Metastatic Liver Carcinoma in the Adrenal Gland (tissue), 2 donors: ENCODE measurements around a stretch of chr17.

DNA sequence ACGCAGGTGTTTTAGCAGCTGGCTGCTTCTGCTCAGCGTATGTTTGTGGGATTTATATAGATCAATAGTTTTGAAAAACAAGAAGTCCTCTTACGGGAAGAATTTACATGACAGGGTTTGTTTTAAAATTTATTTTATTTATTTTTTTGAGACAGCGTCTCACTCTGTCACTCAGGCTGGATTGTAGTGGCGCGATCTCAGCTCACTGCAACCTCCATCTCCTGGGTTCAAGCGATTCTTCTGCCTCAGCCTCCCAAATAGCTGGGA lies 3.6 kb downstream of the SEC14L1 start:
- PRO-cap, 2 experiments: no peak in any of the 2 experiments

GRCh38 chr17:77148523-77149318 lies 8.0 kb downstream of the SEC14L1 start:
- PRO-cap, 2 experiments: peak in 1 of 2 experiments; most common minus-strand start chr17:77148672 (in 1)

DNA sequence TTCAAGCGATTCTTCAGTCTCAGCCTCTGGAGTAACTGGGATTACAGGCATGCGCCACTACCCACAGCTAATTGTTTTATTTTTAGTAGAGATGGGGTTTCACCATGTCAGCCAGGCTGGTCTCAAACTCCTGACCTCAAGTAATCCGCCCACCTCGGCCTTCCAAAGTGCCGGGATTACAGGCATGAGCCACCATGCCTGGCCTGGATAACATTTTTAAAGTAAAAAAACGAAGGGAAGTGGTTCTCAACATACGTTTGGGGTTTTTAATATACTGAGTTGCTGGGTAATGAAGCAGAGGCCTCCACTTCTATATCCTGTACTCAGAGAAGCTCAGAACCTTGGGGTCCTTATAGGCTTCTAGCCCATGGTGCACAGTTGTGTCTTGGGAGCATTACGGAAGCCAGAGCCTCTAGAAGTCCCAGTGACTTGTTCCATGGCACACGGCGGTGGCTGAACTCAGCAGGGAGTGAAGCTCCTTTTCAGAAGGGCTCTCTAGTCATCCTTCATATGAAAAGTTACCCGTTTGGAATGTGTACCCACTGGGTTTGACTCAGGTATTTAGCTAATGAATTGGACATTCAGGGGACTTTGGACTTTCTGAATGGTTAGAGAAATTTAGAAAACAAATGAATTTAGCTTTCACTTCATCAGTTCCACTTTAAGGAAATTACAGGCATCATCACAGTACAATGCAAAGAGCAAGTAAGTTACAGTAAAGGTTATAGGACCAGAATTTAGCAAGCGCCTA lies 67.0 kb downstream of the SEC14L1 start:
- PRO-cap, 2 experiments: no peak in any of the 2 experiments

GRCh38 chr17:77210101-77210797 lies 69.5 kb downstream of the SEC14L1 start:
- PRO-cap, 2 experiments: no peak in any of the 2 experiments

GRCh38 chr17:77280837-77281382 lies 389 bp upstream of the SEPTIN9 start:
- PRO-cap, 2 experiments: peak in 2 of 2 experiments; most common minus-strand start chr17:77281166 (in 1)

- PRO-cap, 2 experiments: no peak in any of the 2 experiments
These were observed 1.9 kb downstream of the SEPTIN9 start for GRCh38 chr17:77283115-77283632.

- PRO-cap, 2 experiments: peak in 1 of 2 experiments; most common plus-strand start chr17:77323310 (in 1); most common minus-strand start chr17:77323146 (in 1)
These were observed 41.6 kb downstream of the SEPTIN9 start for GRCh38 chr17:77322719-77323514.

DNA sequence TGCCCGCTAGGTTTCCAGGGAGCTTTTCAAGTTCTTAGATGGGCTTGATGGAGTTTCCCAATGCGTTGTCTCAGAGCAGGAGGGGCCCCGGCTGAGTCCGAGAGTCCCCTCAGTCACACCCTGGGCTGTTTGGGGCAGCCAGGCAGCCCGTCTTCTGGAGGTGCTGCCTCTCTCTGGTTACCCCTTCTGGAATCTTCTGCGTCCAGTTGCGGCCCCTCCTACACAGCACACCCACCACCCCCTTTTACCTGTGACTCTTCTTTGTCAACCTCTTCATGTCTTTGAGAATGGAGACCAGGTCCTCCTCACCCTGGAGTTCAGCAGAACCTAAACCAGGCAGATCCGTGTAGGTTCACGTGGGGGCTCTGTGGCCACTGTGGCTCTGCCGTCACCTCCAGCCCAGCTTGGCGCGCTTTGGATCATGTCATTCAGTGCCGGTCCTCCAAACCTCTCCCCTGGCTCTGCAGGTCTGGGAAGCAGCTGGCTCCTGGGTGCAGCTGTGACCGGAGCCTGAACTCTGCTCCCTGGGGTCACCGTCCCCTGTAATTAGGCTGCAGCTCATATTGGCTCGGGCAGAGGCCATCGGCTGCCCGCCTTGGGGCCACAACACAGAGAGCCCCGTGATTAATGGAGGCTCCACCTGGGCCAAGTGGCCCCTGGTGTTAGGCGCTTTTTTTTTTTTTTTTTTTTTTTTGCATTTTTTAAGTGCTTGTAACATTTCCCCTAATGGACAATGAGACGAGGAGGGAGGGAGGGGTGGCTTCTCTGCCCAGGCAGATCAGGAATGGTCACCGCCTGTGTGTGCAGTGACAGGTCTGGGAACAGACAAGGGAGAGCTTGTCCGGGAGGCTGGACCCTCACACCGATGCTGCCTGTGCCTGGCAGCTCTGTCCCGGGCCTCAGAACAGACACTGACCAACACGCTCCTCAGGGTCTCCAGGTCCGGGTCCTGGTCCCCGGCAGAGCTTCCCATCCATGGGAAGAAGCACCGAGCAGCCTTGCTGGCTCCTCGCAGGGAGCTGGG lies 107.2 kb downstream of the SEPTIN9 start:
- PRO-cap, 2 experiments: peak in 2 of 2 experiments; most common plus-strand start position 424 of the sequence (in 2); most common minus-strand start position 463 of the sequence (in 2)

DNA sequence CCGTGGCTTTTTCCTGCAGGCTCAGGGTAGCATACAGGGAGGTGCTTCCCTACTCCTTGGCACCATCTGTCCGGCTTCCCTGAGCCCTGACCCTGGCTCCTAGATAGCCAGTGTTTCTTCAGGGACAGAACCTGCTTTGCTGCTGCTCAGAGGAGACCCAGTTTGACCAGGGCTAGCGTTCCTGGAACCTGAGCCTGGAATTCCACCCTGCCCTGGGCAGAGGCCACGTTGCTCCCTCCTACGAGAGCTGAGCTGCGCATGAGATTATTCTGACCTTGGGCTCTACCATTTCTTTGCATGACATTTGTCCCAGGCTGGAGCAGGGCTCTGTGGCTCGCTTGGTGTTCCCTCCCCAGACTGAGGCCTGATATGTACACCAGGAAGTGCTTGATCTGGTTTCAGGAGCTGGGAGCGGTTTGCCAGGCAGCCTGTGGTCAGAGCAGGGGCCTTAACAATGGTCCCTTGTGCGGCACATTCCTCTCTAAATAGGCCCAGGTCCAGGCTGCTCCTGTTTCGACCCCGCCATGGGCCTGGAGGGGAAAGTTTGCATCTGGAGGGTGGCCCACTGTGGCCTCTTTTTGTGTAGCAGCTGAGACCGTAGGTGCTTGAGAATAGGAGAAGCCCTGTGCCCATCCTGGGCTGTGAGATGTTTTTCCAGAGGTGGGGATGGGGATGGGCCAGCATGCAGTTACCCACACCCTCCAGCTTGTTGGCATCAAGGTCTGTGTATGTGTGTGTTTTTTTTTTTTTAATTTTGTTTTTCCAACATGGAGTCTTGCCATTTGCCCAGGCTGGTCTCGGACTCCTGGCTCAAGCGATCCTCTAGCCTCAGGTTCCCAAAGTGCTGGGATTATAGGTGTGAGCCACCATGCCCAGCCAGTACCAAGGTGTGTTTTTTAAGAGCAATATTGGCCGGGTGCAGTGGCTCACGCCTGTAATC lies 113.3 kb downstream of the SEPTIN9 start:
- PRO-cap, 2 experiments: peak in 1 of 2 experiments; most common minus-strand start position 359 of the sequence (in 1)

DNA sequence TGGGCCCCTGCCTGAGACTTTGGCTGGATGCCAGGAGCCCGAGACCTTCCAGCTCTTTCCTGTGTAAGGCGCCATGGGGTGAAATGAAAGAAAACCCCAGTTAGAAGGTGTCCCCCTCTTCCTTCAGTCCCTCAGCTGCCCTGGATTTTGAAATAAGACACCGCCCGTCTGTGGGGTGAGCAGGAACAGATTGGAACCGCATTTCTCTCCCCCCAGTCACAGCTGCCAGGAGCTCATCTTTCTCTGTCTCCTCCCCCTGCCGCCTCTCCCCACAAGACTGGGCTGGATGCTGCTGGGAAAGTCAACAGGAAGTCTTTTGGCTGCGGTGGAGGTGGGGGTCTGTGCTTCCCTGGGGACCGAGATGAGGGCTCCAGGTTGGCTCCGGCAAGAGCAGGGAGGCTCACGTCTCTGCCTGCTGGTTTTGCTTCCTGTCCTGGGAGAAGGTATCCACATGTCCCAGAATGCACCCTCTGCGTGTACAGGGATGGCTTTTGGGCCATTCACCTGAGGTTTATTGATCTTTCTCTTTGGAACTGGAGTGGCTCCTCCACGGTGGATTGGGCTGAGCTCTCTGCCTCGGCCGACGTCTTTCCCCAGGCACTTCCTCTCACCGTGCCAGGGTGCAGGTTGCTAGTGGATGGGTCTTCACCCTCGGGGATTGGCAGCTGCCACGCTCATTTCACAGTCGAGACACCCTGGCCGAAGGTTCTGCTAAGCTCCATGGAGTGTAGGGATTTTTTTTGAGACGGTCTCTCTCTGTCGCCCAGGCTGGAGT lies 140.0 kb downstream of the SEPTIN9 start:
- PRO-cap, 2 experiments: no peak in any of the 2 experiments

- PRO-cap, 2 experiments: no peak in any of the 2 experiments
These were observed 152.1 kb downstream of the SEPTIN9 start for GRCh38 chr17:77433168-77434122.

- PRO-cap, 2 experiments: no peak in any of the 2 experiments
These were observed 155.5 kb downstream of the SEPTIN9 start for GRCh38 chr17:77436809-77437208.

DNA sequence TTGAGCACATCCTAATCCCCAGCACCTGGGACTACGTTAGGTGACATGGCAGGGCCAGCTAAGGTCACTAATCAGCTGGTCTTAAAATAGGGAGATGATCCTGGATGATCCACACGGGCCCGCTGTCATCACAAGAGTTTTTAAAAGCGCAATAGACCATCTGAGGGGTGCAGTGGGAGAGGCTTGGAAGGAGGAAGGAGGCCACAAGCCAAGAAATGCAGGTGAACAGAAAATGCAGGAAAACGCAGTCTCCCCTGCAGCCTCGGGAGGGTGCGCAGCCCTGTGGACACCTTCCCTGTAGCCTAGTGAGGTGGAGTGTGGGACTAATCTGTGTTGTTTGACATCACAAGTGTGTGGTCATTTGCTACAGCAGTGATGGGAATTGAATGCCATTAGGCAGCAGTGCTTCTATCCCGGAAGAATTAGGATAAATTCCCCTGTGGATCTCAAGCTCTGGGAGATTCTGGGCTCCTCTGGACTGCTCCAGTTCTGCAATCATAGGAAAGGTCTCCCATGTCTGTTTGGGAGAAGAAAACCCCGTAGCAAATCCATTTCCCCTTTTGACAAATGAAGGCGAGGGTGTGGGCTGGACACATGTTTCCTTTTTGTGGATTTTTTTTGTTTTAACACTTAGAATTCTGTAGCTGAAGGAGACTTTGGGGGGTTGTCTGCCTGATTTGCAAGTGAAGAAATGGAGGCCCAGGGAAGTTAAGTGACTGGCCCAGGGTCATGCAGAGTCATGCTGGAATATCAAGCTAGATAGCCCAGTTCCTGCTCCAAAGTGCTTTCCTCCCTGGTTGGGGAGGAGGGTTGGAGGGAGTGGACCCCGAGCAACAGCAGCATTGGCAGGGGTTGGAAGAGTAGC lies 157.3 kb downstream of the SEPTIN9 start:
- PRO-cap, 2 experiments: no peak in any of the 2 experiments

DNA sequence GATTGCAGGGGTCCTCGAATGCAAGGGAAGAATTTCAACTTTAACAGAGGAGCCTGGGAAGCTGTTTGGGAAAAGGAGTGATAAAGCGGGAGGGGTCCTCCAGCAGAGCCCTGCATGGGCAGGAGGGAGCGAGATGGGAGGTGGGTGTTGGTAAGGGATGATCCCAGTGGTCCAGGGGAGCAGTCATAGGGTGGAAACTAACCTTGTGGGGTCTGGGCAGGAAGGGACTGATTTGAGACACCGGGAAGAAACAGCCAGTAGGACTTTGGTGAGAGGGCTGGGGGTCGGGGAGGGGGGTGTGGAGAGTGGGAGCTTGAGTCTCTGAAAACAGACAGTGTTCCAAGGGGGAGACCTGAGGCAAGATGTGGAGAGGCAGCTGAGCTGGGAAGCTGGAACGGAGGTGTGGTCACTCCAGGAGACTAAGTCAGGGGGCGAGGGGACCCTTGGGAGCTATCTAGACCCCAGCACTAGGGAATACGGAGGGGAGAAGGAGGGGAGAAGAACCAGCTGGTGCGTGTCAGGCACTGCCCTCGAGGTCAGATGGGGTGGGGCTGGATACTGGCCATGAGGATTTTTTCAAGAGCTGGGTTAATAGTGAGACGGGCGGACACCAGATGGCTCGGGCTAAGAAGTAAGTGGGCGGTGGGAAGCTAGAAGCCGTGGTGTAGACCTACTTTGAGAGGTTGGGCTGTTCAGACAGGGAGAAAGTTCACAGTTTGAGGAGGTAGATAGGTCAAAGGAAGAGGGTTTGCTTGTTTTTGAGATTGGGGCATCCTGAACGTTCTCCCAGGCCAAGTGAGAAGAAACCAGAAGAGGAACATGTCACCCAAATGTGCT lies 163.1 kb downstream of the SEPTIN9 start:
- PRO-cap, 2 experiments: peak in 2 of 2 experiments; most common plus-strand start position 591 of the sequence (in 2)

DNA sequence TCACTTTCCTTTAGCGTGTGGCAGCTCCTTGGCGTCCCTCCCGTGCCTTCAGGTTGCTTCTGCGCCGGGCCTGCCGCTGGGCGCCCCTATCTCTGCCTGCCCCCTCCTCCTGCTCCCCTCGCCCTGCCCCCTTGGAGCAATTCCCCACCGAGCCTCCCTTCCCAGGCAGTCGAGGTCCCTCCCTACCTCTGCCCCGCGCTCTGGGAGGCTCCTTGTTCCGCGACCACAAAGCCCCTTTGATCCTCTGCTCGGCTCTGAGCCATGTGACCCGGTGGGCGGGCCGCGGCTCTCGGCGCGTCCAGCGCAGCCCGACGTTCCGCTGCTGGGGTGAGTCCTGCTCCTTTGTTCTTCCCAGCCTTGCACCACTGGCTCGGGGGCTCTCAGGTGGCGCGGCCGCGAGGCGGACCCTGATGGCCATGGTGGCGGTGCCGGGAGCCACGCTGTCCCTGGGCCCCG lies 169.9 kb downstream of the SEPTIN9 start:
- PRO-cap, 2 experiments: peak in 2 of 2 experiments; most common plus-strand start position 314 of the sequence (in 2); most common minus-strand start position 238 of the sequence (in 1)

DNA sequence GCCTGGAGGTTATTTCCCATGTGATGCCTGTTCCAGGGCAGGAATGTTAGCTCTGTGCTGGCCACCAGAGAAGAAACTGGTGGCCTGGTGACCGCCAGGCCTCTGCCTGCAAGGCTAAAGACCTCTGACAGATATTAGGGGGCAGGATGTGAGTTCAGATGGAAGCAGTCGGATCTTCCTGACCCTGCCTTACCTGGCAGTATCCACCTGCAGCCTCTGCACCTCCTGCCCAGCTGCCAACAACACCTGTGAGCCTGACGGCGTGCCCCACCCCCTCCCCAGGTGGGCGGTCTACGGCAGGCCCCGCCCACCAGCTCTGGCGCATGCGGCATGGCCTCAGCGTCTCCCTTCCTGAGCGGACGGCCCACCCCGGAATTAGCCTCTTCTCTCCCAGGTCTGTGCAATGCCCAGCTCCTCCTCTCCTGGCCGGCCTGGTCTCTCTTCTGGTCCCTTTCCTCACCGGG lies 266.9 kb downstream of the SEPTIN9 start:
- PRO-cap, 2 experiments: no peak in any of the 2 experiments

DNA sequence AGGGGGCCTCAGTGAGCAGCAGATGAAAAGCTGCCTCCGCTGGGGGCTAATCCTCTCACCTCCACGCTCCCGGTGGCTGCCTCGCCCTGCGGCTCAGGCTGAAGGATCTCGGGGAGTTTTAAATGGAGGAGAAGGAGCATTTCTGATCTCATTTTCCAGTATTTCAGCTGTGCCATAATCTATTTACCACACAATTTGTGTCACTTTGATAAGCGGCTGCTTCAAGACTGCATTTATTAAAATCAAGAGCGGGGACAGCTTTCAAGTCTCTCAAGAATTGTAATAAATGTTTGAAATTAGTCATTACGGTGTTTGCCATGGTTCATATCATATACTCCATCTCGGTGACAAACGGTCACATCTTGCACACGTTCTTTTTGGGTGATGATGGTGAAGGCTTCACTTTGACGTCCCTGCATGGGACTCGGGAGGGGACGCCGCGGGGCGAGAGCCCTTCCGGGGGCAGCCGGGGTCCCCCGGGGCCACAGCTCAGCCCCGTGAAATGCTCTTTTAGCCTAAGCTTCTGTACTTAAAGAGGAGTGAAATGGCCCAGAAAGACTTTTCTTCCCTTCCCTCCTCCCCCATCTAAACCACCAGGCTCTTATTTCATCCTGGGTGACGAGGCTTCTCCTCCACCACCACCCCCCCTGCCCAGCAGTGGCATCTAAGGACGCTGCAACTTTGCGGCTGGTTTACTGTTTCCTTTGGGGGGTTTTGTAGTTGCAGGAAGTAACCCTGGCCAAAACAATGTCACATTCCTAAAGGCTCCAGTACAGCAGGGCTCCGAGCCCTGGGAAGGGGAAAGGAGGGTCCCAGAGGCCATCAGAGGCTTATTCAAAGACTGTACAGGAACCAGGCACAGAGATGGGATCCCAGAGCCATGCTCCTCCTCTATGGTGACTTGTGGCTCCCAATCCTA lies 313.1 kb upstream of the TNRC6C start:
- PRO-cap, 2 experiments: no peak in any of the 2 experiments

DNA sequence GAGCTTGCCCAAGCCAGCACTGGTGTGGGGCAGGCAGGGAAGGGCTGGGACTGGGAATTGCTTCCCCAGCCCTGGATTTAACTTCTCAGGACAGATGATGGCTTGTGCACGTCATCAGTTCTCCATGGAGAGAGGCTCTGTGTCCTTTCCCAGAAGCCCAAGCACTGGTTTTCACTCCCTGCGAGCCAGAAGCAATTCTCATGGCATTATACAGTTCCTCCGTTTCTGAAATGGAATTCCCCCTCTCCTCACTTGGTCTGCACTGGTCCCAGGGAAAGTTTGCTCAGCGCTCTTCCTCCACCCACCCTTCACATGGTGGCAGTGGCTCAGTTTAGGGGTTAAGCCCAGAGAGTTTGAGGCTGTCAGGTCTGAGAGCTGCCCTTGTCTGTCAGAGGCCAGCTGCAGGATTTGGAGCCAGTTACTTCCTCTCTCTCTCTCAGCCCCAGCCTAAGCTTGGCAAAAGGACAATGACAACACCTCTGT lies 219.7 kb upstream of the TNRC6C start:
- PRO-cap, 2 experiments: no peak in any of the 2 experiments

DNA sequence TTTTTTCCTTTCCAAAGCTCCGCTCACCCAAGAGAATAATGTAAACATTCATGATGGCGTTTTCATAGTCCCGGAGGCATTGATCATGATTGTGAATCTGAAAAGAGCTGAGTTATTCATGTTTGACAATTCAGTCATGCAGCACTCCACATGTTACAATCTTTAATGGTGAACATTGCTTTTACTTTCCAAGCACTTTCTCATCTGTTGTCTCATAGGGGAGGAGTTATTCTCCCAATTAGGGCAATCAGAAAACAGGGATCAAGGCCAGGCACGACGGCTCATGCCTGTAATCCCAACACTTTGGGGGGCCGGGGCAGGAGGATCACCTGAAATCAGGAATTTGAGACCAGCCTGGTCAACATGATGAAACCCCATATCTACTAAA lies 70.2 kb upstream of the TNRC6C start:
- PRO-cap, 2 experiments: no peak in any of the 2 experiments

DNA sequence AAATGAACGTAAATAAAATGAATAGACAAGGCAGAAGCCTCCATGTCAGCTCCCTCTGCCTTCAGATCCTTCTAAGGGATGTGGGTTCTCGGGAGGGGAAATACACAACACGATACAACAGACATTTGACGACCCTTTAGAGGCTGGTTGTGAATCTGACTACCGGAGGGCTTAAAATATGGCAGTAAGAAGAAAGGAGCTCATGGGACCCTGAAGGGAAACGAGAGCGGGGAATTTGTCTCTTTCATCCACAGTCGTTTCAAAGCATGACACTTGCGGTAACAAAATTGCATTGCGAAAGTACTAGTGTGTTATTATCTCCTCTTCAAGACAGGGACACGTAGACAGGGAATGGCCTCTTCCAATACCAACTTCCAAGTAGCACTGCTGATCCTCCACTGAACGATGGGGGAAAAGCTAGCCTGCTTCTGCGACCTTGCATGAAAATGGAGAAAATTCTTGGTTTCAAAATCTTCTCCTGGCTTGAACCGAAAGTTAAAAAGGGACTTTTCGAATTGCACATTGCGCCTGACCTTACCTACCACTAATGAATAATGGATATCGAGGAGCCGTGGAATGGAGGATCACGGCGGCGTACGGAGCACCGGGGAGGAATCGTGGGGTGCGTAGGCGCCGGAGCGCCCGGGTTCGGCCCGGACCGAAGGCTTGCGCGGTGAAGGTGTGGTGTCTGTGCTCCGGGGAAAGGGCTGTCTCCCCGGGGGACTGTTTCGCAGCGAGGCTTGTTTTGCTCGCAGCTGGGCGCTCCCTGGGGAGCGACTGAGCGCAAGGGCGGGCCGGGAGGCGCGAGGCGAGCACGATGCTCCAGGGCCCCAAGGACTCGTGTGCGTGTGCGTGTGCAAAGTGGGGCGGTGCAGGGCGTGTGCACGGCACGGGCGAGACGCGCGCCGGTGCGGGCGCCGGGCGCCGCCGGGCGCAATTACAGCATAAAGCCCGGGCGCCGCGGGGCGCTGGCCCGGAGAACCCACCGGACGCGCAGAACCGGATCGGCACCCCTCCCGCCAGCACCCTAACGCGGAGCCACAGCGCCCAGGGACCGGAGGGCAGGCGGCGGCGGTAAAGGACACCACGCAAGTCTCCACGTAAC lies 904 bp upstream of the TNRC6C start:
- PRO-cap, 2 experiments: peak in 2 of 2 experiments; most common minus-strand start position 779 of the sequence (in 2)